Neutrophil (primary cell): Measurements from ENCODE around the gene FGG.

DNA sequence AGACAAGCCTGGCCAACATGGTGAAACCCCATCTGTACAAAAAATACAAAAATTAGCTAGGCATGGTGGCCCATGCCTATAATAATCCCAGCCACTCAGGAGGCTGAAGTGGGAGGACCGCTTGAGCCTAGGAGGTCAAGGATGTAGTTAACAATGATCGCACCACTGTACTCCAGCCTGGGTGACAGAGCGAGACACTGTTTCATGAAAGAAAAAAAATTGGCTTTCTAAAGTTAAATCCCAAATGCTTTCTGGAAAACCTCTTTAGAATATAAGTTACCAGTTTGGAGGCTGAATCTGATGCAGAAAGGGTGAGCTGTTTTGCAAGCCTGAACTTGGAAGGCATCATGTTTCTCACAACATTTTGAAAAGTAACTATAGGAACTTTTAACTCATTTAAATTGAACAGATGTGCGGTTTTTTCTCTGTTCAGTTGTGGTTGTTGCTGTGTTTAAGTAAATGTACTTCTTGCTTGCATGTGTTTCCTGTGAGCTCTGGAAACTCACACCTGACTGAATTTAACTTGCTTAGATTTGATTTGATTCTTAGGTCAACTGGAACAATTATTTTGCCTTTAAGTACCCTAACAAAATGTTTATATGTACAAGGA is 39.8 kb upstream of the TMEM131L start:
- PRO-cap, result no peak

DNA sequence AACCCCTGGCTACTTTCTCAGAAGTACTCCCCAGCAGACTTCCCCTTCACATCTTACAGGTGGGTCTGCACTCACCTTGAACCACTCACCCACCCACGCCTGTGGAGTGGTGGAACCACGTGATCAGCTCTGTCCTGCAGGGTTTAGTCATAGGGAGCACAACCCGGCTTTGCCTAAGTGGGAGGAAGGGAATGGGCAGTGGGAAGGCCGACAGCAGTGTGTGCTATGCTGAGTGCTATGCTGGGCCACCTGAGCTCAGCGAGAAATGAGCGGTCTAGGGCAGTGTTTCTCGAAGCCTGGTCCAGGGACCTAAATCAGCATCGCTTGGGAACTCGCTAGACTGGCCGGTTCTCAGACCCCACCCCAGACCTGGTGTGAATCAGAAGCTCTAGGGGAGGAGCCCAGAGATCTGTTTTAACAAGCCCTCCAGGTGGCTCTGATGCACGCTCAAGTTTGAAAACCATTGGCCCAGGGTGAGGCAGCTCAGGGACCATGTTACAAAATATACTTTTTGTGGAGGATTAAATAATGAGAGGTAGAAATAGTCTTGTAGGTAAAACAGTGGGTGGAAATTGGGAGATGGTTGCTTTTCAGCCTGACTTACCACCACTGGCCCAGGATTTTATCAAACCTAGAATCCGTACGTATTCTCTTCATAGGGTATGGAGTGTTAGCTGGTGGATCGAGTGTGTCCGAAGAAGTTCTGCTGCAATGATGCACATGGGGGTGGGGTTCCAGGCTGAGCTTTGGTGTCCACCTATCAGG is 20.7 kb downstream of the TMEM131L start:
- PRO-cap, result no peak

GRCh38 chr4:153497076-153497663 is 31.0 kb downstream of the TMEM131L start:
- PRO-cap, result no peak

DNA sequence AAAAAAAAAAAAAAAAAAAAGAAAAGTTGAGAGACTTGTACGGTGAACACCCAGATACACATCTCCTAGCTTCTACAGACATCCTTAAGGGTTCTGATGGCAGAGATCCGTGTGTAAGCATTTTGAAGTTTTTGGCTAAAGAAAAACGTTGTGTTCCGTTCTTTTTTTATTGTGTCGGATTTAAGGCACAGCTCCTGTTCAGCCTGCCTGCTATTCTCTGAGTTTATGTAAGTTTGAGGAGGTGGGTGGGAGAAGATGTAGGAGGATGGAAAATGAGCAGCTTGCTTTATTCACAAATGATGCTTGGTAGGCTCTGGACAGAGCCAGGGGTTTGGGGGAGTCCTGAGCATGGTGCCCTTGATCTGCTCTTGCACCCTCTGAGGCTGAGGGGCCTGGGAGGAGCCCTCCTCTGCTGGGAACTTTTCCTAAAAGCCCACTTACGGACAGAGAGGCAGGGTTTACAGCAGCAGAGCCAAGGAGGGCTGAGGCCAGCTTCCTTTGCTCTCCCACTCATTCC is 31.8 kb downstream of the TMEM131L start:
- PRO-cap, result no peak

DNA sequence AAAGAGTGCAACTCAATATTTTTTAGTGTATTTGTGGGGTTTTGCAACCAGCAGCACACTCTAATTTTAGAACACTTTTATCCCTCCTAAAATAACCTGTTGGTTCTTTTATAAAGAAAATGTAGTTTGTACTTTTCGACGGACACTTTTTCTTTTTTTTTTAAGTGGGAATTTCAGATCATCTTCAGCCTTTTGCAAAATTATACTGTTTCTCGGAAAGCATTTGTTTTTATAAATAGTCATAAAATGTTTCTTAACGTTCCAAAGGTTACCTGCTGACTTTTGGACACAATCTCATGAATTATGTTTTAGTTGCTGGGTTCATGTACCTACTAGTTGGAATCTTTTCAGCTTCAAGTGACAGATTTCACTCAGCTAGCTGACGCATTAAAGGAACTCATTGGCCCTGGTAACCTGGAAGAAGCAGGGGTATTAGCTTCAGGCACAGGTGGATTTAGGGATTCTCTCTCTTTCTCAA is 66.4 kb downstream of the TMEM131L start:
- PRO-cap, result no peak

DNA sequence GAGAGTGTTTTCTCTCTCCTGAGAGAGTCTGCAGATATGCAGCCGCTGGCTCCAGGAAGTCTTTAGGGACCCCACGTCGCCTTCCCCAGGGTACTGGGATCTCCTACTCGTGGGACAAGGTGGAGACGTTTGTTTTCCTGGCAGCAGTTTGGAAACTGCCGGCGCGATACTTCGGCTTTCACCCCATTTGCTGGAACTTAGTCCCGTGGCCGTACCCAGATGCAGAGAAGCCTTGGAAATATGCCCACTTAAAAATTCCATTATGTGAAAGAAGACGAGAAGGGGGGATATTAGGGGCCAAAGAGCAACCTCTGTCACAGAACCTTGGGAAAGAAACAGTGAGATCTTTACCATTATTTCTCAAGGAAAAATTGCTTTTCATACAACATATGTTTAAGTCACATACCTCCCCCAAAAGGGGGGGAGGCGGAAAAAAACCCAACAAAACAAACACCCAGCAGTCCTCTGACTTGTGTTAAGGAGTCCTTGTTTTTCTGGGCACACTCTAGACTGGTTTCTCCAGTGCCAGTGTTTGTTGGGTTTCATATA is 72.7 kb downstream of the TMEM131L start:
- PRO-cap, result no peak

- PRO-cap, result no peak
Observed at GRCh38 chr4:153708322-153708773, 24.3 kb downstream of the TLR2 start.

GRCh38 chr4:153787946-153788345 is 937 bp downstream of the SFRP2 start:
- PRO-cap, result no peak

DNA sequence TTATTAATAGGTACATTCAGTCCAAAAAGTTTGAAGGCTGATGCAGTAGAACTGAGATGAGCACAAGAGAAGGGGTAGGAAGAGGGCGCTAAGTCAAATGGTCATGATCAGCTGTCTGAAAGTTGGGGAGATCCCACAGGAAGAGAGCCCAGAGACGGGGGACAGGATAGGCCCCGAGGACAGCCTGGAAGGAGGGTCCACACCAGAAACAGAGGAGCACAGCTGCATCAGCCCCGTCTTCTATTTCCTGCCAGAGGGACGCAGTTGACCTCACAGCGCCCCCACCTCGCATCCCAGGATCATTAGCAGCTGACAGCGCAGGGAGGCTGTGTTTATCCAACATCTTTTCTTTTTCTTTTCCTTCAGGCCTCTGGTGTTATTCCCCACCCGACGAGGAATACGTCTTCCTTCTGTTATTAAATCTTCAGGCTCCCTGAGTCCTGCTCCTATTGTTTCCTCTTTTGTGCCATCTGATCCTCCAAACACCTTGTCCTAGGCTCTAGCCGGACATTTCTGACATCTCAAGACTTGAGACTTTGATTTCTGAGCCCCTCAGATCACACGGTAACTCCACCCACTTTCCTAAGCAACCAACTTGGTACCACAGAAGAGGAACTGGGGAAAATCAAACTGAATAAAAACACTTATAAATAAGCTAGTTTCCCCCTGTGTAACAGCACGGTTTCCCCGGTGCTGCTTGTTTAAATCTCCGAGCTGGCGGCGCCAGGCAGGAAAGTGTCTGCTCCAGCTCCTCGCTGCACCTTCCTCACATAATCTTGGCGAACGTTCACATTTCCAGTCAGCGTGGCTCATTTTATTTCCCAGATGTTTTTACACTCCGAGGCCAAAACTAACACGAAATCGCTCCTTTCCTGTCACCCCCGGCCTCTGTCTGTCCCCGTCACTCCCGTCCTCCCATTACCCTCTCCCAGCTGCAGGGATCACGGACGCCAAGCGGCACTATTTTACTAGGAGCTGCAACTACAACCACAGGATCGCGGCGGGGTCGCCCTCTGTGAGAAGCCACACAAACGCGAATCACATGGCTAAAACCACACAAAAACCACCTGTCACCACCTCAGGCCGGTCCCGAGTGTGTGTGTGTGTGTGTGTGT is 75.2 kb downstream of the DCHS2 start:
- PRO-cap, result no peak

GRCh38 chr4:154606665-154607742 is 5.5 kb downstream of the FGG start:
- PRO-cap, result no peak

DNA sequence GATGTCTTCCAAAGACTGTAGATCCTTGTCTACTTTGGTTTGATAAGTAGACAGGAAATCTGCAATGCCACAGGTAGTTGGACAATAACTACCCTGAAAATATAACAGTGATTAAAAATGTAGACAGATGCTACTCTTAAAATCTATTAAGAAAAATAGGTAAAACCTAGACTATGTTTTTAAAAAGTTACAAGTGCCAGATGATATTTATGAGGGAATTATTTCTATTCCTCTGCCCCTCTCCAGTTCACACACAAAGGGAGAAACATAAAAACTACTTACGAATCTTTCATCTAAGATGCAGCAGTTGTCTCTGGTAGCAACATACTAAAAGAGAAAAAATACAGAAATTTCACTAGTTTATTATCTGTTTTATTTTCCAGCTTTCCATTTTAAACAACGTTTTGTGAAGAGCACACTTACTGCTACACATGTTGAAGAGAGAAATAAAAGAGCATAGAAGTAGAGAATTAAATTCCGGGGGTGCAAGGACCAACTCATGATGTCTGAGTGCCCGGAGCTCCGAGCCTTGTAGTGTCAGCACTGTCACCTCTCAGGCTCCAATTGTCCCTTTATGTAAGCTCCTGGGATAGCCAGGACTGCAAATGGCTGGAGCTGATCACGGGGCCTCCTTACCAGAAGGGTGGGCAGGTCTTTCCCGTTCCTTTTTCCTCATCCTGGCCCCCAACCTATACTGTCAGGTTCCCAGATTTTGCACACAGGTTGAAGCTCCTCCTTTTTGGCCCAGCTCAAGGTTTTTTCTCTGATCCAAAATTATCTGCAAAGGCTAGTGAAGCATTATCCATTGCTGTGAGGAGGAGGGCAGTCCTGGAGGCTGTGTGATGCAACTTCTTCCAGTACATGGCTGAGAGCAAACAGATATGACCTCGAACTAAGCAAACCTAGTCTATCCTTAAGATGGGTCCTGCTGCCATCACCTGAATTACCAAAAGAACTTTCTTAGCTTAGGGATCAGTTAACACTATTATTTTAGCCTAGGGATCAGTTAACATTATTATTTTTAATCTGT is at the start of gene FGG:
FGG (minus strand) TSS at position 548 of the 1,030 bp plus-strand sequence.
- PRO-cap, result no peak

DNA sequence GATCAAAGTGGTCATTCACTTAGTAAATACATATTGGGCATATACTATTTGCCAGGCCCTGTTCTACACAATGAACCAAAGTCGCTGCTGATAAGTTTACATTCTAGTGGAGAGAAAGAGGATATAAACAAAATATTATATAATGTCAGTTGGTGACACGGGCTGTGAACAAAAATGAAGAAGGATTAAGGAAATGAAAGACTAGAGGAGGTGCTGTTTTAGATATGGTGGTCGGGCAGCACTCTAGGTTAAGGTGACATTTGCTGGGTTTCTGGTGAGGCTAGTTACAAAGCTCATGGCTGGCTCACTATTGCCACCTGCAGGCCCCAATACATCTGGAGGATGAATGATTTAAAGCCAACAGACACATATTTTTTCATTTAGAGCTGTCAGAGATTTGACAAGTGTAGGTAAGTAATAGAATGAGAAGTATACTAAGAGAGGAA is 6.2 kb upstream of the FGG start:
- PRO-cap, result no peak

DNA sequence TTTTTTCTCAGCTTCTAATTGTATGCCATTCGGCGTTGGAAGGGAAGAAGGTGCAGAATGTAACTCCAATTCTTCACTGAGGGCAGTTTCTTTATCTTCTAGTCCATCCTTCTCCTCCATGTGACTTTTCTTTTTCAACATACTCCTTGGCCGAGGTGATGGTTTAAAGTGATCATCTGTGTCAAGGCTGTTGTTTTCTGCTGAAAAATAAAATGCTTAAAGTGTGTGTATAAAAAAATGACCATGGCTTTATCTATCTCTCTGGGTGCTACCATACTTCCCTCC is 8.2 kb downstream of the MAP9 start:
- PRO-cap, result no peak

DNA sequence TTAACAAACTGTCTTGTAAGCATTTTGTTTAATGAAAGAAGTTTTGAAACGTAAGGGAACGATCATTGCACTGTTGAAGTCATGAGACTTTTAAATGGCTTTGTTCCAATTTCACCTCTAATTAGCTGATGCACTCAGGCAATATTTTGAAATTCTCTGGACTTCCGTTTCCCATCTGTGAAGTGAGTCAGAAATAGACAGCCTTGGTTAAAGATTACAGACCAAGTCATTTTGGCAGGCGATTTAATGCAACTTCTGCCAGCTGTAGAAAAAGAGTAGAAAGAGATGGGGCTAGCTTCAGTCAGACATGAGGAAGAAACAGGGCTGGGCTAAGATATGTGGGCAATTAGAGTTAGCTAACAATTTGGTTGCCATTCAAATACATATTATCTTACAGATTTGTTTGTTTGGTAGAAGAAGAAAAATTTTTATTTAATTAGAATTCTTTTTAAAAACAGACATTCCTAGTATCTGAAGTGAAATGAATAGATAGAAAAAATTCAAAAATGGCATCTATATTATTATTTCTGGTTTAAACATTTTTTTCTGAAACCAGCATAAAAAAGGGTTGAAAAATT is 14.0 kb upstream of the TDO2 start:
- PRO-cap, result no peak

DNA sequence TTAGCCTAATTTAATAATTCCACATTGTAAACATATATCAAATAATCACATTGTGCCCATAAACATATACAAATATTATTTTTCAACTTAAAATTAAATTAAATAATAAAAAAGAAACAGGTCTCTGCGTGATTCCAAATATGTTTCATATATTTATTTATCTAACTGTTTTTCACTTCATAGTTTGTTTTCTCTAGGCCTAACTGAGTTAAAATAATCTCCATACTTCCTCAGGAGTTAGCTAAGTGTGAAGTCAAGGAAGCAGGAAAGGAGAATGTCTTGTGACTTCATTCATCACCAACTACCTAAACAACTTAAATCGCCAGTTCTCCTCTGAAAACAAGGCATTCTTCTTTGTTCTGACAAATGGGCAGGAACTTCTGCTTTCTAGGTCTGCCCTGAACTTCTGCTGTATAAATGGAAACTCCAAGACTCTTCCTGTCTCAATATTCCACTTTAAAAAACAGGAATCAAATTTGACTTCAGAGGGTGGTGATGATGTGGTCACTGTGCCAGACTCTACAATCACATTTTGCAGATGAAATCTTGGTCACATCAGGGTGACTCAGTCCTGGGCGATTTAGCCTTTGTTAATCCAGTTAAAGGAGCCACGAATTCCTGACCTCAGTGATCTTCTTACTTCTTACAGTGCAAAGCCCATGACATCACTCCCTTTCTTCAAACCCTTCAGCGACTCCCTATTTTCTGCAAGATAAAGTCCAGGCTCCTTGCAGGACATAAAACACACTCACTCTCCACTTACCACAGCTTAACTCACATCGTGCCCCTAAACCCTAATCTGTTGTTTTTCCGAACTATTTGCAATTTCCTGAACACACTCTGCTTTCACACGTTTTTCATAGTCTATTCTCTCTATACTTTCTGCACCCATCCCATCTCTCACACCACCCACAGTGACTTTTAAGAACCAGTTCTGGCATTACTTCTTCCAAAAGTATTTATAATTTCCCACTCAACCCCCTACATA is 11.3 kb downstream of the GASK1B start:
- PRO-cap, result no peak

DNA sequence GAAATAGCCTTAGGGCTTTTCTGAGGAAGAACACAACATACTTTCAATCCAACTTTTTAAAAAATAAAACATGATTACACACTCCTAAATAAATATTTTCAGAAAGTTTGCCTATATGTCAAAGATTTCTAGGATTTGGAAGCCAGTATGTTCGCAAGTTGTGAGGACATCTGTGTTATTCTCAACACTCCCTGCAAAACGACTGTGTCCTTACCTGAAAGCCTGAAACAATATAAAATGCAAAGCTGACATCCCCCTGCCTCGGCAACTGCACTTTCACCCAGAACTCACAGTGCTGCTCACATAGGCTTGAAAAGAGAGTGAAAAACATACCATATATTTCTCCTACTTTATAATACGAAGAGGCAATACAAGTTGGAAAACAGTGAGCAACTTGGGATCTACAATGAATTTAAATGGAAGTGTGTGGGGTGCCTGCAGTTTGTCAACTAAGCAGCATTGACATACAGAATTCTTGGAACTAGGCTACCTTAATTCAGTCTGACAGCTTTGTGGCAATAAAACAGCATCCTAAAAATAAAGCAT is 8.2 kb downstream of the GASK1B start:
- PRO-cap, result no peak

- PRO-cap, result no peak
Observed at GRCh38 chr4:158167411-158168031, 5.3 kb downstream of the GASK1B start.

GRCh38 chr4:158170390-158171114 is 2.3 kb downstream of the GASK1B start:
- PRO-cap, result no peak

DNA sequence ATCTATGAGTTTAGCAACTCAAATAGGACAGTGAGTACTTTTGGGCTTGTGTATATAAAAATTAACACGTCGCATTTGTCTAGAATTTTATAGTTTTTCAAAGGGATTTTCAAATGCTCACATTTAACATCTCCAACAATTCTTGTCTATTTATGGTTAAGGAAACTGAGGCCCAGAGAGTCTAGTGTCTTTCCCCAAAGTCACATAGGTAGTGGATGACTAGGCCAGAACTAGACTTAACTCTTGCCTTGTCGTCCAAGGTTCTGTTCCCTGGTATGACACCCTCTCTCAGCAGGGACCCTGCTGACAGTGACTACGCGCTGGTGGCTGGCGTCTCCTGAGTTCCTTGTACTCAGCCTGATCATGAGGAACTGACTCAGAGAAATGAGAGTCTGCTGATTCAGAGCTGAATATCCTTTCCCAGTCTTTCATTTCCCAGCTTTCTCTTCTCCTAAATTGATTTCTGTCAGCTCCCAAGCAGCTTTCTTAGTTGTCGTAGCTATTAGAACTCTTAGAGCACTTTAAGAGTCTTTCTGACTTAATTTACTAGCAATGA is 27.9 kb downstream of the FNIP2 start:
- PRO-cap, result no peak

GRCh38 chr4:158821684-158821962 is 52.8 kb downstream of the FNIP2 start:
- PRO-cap, result no peak